AG04449 (cell line): ENCODE measurements around a stretch of chr2.

- RRBS: no CpG with 5 or more reads among the region's 3 CpGs
Observed at GRCh38 chr2:102685461-102685965, 51.2 kb downstream of the MFSD9 start.

GRCh38 chr2:102686452-102686878 is 50.2 kb downstream of the MFSD9 start:
- RRBS: no CpG with 5 or more reads among the region's 3 CpGs

GRCh38 chr2:102735676-102736057 is 1.0 kb downstream of the MFSD9 start:
- RRBS: no CpG with 5 or more reads among the region's 11 CpGs

DNA sequence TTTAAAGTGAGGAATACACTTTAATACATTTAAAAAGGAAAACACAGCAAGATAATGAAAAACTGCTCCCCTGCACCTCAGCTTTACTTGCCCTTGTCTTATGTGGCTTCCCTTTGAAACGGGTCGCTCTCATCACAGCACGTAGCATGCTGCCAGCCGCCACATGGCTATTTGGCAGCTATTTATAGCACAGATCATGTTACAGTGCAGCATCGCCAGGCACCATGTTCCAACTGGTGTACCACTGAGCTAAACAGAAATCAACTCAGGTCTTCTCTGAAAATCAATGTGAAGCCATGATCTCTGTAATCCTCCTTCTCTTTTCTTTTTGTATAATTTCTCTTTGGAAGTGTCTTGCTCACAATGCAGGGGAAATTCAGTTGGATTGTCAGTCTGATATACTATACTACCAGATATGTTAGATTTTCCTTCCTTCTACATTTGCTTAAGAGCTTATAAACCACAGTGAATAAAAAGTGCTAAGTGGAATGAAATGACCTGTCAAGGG is 65.2 kb downstream of the TMEM182 start:
- RRBS: no CpG with 5 or more reads among the region's 5 CpGs

- RRBS: no CpG with 5 or more reads among the region's 8 CpGs
Observed at GRCh38 chr2:104434504-104434717, 419.5 kb upstream of the POU3F3 start.

DNA sequence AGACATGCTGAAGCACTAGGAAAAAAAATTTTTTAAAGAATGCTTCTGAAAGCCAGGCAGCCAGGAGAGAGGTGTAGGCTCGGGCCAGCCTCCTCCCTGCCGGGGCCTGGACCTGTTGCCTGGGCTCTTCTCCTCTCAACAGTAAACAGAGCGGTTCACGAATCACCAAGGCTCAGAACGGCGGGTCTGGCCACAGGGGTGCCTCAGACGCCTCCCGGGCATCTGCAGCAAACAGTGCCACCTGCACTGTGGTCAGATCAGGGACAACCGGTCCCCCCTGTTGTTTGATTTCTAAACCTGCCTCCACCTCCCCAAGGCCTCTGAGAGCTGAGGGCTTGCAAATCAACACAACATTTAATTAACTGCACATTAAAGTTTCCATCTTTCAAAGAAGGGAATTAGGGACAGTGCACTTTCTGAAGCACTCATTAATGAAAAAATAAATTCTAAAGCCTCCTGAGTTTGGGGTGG is 95.5 kb upstream of the POU3F3 start:
- RRBS: 3% methylated on average over 2 of the region's 9 CpGs

DNA sequence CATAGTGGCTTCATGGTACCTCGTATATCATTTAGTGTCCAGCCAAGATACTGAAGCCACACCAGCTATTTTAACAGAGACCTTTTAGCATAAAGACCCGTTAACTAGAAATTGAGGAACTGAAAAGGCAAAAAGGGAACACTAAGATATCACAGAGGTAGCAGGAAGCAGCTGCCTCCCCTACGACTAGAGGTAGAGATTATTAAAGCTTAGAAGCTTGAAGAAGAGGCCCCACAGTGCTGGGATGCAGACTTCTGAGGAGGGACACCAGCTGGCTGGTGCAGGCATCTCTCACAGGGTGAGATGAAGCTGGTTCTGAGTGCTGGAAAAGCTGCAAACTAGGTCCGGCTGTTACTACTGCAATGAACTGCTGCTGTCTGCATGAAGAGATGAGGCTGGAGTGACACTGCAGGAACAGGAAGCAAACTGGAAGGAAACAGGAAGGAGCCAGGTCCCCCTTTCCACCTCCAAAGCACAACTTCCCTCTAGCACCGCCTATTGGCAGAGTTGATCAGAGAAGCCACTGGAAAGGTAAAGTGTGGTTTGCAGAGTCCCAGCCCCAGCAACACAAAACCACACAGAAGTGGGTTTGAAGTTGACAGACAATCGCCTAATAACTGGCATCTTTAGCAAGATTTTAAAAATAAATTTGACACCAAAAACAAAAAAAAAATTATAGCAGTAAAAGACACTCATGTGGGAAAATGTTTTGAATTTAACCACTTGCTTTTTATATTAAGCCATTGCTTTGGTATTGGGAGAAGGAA is 61.1 kb upstream of the MRPS9 start:
- RRBS: no CpG with 5 or more reads among the region's 6 CpGs

DNA sequence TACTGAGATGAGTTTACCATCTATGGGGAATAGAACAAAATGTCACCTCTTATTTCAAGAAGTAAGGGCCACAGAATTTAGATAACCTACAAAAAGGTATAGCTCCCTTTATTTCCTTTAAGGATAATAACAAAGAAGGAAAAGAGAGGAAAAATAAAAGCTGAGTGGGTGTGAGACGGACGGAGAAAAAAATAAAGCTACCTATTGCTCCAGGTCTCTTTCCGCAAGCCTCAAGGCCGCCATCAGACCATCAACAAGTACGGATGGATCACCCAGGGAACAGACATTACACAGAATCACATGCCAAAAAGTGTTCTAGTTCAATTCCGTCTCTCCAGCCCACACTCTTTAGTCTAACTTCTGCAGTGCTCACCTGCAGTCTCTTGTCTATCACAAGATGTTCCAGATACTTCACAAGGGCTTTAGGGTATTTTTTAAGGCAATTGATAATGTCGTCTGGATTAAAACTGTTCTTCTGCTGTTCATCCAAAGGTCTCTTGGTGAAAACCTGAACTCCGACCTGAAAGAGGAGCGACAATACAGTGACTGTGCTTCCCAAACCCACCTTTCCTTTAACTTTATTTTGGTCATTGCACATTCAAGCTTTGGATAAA is 31.7 kb downstream of the GPR45 start:
- RRBS: no CpG with 5 or more reads among the region's 9 CpGs

DNA sequence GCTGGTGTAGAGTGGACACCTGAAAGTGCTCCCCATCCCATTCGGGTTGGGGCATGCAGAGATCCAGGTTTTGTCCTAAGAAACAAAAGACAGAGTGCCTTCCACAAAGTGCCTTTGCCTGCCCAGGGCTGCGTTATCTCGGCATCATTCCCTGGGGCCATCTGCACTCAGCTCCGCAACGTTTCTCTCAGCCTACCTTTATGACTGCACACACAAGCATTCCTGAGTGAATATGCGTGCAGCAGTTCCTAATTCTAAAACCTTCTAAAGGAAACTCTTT is 20.4 kb downstream of the FHL2 start:
- RRBS: no CpG with 5 or more reads among the region's 6 CpGs

DNA sequence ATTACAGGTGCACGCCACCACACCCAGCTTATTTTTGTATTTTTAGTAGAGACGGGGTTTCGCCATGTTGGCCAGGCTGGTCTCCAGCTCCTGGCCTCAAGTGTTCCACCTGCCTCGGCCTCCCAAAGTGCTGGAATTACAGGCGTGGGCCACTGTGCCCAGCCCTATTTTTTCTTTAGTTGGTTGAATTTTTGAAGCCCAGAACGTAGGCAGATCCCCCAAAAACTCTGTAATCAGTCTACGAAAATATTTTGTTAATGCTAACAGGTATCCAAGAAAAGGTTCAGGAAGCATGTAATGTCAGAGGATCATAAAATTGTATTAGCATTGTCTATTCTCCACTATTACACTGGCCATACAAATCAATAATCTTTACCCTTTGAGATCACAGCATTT is 15.8 kb downstream of the FHL2 start:
- RRBS: no CpG with 5 or more reads among the region's 7 CpGs

GRCh38 chr2:105393243-105393710 is 5.6 kb downstream of the FHL2 start:
- RRBS: no CpG with 5 or more reads among the region's 8 CpGs

- RRBS: no CpG with 5 or more reads among the region's 10 CpGs
Observed at GRCh38 chr2:105400007-105400811, 1.4 kb upstream of the FHL2 start.

DNA sequence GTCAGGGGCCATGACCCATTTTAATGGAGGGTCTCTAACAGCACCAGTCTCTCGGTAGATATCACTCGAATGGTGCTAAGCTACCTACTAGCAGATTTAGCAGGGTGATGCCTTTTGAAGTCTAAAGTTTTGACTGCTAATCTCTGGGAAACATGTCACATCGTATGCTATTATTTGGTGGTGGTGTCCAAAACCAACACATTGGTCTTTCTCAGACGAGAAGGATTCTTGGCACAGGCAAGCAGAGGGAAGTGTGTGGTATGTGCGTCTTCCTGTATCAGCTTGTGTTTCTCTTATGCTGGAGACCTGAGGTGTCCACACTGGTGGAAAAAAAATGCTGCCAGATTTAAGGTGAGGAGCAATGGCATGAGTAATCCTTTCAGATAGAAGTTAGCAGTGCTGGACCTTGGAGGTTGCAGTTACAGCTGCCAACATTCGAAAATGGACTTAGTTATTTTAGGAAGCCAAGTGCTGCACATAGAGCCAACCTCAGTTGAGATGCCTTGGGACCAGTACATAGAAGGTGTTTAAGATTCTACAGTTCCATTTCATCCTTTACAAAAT is 11.7 kb upstream of the FHL2 start:
- RRBS: no CpG with 5 or more reads among the region's 6 CpGs

- RRBS: no CpG with 5 or more reads among the region's 6 CpGs
Observed at GRCh38 chr2:105431622-105432491, 33.0 kb upstream of the FHL2 start.

DNA sequence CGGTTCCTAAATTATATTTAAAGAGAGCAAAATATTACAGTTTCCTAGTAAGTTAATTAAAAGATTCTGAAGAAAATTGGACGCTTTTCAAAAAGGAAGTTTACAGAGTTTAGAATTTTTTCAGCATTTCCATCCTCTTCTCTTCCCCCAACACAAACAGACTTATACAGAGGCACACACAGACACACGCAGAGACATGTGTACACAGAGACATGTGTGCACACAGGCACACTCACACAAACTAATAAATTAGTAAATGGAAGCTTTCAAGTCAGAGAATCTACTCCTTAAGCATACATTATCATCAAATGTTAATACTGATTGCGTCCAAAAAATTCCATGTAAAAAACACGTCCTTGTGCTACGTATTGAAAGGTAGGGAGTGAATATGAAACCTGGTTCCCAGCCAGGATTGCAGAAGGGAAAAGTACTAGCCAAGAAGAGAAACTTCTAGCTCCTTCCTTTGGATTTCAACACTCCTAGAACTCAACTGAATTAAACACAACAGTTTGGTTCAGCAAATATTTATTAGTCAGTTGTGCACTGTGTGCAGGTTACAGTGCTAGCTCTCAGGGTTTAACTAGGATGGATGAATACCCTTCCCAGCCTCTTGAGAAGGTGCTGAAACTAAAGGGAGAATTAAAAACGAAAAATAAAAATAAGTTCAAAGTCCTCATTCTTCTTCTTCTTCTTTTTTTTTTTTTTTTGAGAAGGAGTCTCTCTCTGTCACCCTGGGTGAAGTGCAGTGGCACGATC is 33.8 kb upstream of the FHL2 start:
- RRBS: no CpG with 5 or more reads among the region's 8 CpGs

DNA sequence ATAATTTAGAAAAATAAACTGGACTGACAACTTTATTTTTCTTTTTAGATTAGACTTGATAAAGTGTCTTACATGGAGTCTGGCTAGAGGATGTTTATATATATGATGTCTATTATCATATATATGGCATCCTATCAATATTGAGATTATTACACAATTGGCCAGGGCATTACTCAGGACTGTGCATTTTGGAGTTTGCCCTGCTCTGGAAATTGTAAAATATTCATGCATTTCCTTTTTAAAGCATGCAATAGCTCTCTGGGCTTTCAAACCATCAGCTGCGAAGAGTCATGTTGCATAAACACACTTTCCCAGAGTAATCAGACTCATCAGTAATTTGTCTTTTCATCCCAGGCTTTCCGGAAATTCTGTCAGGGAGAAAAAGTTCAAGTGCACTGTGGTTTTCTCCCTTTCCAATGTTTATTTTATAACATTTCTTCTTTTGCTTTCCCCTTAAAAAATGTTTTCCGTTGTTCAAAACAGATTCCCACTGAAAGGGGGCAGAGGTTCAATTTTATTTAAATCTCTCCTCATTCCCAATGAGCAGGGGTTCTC is 38.8 kb upstream of the FHL2 start:
- RRBS: no CpG with 5 or more reads among the region's 3 CpGs

GRCh38 chr2:105454560-105455563 is 56.0 kb upstream of the FHL2 start:
- RRBS: no CpG with 5 or more reads among the region's 10 CpGs

- RRBS: no CpG with 5 or more reads among the region's 1 CpG
Observed at GRCh38 chr2:105490048-105490320, 91.1 kb upstream of the FHL2 start.

DNA sequence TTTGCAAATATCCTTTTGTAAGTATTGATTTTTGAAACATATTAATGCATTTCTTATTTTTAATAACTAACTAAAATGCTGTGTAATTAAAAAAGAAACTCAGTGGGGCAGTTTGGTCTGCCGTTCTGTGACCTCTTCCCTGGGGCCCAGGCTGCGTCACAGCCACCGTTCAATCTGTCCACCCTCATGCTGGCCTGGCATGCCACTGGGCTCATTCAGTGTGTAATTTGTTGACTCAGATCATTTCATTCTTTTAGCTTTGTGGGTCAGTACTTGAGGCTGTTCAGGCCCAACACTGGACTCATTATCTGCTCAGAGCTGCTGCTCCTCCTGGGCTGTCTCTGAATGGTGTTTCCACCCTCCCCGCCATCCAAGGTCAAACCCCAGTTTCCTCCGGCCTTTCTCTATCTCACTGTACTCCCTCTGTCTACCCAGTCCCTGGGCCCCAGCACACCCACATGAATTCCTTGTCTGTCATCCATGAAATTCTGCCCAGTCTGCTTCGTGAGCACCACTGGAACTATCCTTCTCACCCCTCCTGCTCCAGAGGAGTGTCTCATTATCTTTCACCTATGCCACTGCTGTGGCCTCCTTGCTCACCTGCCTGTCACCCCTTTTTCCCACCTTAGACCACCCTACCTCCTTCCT is 152.4 kb upstream of the NCK2 start:
- RRBS: no CpG with 5 or more reads among the region's 6 CpGs

DNA sequence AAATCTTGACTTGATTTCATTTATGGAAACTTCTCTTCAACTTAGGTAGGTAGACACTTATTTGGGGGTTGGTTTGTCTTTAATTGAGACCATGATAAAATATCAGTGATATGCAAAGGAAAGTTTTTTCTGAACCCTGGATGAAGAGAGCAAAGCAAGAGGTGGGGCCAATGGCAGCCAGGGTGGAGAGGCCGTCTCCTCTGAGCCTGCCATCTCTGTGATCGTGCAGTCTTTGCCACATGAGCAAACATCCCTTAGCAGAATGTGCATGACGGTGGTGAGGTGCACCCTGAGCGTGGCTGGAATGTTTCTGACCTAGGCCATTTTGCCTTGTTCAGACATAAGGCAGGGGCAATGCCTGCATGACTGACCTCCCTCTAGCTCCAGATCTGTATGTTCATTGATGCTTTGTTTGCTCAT is 6.0 kb downstream of the NCK2 start:
- RRBS: no CpG with 5 or more reads among the region's 4 CpGs